Peripheral blood mononuclear cell (primary cell): ENCODE measurements around the gene LRRFIP1.

GRCh38 chr2:236570624-236571016, 995 bp downstream of the ACKR3 start:
- PRO-cap, 8 experiments = no peak in any of the 8 experiments

DNA sequence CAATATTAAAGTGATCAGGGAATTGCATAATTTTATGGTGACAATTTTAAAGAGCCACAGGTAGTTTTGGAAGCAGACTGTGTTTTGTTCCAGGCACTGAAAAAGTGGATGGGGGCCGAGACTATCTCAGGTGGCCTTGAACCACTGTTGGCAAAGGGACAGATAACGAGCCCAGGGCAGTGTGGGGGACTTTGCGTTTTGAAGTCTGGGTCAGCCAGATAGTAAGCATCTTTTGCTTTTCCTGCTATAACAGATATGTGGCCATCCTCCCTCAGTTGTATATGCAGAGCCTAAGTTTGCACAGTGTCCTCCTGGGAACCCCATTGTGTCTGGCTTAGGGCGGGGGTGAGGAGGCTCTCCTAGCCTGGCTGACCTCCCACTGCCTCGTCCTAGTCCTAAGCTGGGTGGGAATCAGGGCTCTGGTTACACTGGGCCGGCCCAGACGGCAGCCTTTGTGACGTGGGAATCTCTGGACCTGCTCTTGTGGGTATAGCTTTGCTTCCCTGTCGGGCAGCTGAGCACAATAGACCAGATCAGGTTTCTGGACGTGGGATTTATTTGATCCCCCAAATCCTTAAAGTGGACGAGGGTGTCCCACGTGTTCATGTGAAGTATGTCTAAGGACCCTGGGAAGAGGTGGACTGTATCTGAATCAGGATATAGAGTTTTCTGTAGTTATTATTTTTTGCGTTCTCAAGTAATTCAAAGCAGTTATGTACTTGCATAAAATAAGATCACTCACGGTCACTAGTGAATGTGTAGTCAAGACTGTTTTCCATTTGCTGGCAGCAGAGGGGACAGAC, 2.8 kb downstream of the ACKR3 start:
- PRO-cap, 8 experiments = no peak in any of the 8 experiments

DNA sequence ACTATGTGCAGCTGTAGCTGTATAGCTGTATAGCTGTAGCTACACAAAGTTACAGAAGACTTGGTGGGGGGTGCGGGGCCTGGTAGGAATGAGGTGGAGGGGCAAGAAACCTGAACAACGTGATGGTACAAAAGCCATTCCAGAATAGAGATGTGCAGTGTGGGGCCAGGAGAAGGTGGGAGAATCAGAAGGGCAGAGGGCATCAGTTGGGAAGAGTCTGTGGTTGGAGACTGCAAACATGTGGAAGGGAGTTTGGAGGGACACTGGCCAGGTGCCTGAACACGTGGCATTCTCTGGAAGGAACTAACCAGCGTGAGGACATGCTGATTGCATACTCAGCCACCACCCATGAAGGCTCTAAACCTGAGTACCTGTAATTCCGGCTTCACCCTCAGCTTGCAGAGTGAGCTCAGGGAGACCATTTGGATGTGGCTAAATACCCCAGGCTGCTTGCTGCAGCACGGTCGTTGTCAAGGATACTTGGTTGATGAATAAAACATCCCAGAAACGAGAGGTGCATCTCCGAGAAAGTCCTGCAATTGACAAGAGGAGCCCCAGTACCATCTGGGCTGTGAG, 4.8 kb downstream of the ACKR3 start:
- PRO-cap, 8 experiments = no peak in any of the 8 experiments

- PRO-cap, 8 experiments = no peak in any of the 8 experiments
Measured at GRCh38 chr2:236688808-236689231, 119.2 kb downstream of the ACKR3 start.

DNA sequence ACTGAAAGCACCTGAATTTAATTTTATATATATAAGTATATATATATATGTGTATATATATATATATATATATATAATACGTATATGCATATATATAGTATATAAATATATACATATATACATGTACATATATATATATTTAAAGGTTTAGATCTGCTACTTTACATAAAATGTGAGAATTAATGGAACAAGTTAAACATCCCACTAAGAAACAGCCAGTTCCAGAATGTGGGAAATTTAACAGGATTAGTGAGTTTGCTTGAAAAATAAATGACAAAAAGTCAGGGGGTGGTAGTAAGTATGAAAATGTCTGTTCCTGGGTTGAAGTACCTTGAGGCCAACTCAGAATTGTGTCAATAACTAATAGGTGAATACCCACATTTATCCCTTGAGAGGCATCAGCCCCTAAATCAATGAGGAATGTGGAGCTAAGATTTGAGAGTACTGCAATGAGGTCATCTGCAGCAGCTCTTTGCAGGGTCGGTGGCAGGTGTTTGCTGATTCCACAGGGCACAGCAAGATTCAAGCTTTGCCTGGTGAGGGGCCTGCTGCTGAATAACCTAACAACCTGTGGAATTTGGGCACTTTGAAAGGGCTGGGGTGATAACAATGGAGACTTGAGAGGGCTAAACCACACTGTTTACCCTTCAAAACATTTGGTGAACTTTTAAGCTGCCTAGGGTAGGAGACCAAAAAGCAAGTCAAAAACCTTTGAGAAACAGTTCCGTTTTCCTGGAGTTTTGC, 15.2 kb downstream of the COPS8 start:
- PRO-cap, 8 experiments = peak in 2 of 8 experiments; most common plus-strand start position 281 of the sequence (in 2)

DNA sequence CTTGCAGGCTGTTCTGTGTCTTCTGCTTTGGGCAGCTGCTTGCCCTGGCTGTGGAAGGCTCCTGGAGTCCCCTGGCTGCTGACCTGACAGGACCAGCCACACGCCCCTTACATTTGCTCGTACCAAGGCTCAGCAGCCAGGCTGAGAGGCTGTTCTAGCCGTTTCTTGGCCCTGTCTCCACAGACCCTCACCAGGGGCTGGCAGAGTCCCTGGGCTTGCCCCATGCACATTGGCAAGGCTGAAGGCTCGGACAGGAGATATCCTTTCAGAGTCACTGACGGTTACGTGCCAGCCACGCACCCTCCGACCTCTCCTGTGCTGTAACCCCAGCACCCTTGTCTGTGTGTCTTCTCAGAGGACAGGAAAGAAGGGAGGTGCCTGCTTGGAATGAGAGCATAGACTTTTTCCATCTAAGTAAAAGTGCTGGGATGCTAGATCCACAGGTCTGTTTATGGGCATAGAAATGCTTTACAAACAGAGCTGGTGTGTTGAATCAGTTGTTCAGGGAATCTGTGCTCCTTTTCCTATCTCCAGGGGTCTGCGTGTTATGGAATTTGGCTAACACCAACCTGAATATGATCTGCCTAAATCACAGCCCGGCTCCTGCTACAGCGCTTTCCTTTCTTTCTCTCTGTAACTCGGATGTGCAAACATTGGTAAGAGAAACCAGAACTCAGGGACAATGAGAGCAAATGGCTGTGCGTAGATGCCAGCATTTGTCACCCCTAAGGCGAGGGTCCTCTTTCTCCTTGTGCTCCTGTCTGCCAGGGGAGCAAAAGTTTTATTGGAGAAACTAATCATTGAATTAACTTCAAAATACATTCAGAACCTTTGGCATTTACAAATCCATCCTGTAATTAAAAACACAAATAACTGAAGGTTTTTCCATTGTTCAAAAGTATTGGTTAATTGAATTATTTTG, 41.0 kb downstream of the COPS8 start:
- PRO-cap, 8 experiments = no peak in any of the 8 experiments

GRCh38 chr2:237170097-237170326, 84.3 kb downstream of the COPS8 start:
- PRO-cap, 8 experiments = no peak in any of the 8 experiments

DNA sequence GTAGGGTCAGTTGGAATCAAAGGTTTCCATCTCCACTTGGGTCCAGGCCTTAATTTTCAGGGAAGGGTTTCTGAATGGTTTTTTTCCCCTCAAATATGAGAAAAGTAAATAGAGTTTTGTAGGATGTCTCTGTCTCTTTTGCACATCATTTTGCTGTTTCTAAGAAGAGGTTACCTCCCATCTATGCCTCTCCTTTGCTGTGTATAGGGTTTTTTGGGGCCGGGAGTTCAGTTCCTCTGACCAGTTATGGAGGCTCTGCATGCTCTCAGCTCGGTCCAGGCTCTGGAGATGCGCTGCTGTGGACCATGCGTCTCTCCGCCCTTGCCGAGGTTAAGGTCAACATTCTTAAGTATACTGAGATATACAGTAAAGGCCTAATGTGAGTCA, 98.3 kb downstream of the COPS8 start:
- PRO-cap, 8 experiments = no peak in any of the 8 experiments

GRCh38 chr2:237190992-237191505, 105.4 kb downstream of the COPS8 start:
- PRO-cap, 8 experiments = no peak in any of the 8 experiments

GRCh38 chr2:237208213-237208716, 122.6 kb downstream of the COPS8 start:
- PRO-cap, 8 experiments = no peak in any of the 8 experiments

DNA sequence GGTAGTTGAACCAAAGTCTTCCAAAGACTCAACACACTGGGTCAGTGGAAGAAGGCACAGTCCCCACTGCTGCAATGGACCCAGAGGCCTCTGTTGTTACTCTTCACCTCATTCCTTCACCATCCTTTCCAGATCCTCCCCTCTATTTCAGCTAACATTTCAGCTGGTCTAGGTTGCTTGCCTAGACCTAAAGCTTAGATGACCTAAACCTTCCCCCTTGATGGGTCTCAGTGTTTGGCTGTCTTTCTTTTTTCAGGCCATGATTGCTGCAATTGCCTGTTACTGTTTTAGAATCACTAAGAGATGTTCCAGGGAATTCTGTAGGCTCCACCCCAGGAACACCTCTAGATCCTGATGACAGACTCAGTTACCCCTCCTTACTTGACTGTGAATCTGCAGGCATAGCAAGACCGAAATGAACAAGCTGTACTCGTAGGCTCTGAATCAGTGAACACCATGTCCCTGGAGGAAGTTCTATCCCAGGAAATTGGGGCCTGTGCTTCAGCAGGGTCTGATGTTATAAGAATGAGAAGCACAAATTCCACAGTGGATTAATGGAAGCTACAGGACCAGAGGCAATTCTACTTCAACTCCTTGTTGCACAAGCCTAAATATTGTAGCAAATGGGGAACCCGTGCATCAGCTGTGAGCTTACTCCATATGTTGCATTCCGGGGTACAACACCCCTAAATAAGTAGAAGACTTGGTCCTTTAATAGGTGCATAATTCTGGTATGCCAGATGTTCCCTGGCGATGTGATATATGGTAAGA, 148.6 kb downstream of the COPS8 start:
- PRO-cap, 8 experiments = no peak in any of the 8 experiments

DNA sequence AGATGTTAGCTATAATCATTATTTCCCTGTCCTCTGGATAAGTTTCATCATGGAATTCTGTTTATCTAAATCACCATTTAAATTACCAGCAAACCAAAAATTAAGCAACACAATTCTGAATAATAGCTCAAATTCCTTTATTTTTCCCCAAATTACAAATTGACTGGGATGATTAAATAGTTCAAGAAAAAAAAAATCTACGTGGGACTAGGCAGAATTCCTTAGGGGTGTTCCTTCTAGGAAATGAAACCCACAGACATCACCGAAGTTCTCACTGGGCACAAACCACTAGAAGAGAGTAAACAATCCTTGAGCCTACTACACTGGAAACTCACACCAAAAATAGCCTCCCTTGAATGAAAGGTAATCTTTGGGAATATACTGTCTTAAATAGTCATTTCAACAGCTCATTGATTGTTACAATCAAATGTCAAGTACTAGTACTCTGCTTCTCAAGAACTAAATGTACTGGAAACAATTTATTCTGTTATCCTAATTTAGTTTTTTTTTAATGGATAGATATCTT, 159.4 kb downstream of the COL6A3 start:
- PRO-cap, 8 experiments = no peak in any of the 8 experiments

- PRO-cap, 8 experiments = no peak in any of the 8 experiments
Measured at GRCh38 chr2:237403392-237403721, 10.6 kb downstream of the COL6A3 start.

DNA sequence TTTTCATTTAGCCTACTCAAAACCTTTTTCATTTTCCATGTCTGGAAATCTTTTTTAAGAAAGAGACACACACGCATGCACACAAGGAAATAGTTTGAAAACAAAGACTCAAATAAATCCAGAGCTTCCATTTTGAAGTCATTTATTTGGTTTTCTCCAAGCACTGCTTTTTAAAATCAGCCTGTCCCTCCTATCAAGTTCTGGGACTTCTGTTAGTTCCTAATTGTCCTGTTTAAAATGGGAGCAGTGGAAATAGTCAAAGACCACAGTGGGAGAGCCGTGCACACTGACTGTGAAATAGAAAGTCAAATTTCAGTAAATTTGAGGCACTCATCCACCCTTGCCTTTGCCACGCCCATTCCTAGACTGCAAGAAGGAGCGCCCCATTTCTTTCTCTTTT, 7.7 kb downstream of the COL6A3 start:
- PRO-cap, 8 experiments = no peak in any of the 8 experiments

GRCh38 chr2:237435880-237436426, 22.0 kb upstream of the COL6A3 start:
- PRO-cap, 8 experiments = no peak in any of the 8 experiments

DNA sequence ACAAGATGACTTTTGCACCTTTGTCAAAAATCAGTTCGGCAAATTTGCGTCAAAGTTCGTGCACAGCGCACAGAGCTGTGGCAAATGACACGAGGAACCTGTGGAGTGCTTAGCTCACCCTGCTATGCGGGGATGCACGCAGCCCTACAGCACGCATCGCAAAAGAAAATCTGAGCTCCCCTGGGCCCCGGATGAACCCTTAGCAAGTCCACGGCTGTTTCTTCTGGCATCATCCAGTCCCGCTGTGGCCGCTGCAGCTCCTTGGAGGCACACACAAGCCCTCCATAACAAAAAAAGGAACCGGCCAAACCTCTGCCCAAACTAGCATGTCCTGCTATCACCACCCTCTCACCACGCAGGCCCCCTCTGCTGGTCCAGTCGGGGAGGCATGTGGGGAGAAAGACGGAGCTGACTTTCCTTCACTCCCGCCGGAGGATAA, 35.6 kb upstream of the MLPH start:
- PRO-cap, 8 experiments = no peak in any of the 8 experiments

DNA sequence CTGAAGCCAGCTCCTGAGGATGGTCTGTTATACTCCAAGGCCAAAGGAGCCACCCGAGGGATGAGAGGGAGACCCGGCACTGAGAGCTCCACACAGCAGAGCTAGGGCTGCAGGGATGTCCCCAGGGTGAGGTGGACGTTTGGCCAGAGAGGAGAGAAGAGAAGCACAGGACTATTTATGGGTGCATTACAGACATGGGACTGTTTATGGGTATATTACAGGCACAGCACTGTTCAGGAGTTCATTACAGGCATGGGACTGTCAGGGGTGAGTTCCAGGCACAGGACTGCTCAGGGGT, 15.2 kb upstream of the MLPH start:
- PRO-cap, 8 experiments = no peak in any of the 8 experiments

GRCh38 chr2:237518151-237518839, 31.2 kb downstream of the MLPH start:
- PRO-cap, 8 experiments = no peak in any of the 8 experiments

GRCh38 chr2:237627313-237628433, at the start of gene LRRFIP1:
TSS of gene LRRFIP1 (plus strand) at chr2:237627587.
- PRO-cap, 8 experiments = peak in 7 of 8 experiments; most common plus-strand start chr2:237627625 (in 5); most common minus-strand start chr2:237627500 (in 3)

DNA sequence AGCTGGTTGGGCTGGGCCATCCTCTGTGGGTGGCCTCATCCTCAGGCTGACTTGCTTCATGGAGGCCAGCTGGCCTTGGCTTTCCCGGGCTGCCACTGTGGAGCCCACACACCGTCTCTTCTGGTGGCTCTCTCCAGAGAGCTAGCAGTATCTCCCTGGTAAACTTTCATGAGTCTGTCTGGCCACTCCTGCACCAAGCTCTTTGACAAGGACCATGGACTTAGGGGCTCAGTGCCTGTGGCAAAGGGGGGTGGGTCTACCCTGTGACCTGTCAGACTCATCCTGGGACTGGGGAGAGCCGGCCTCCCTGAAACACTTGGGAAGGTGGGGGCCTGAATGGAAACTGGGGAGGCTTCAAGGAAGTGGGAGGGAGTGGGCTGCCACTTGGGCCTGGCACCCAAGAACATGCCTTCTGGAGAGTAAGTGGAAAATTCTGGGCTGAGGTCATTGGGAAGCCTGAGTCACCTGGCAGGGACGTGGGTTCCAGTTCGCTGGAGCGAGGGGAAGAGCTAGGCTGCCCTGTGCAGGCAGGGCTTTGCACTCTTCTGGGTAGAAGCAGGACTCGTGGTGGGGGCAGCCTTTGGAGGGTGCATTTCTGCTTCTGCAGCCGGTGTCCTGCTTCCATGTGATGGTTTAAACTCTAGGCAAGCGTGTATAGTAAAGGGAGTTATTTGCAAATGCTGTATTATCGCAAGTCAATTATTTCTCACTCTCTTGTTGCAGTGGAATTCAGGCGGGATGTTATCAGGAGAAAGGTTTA, 3.6 kb downstream of the LRRFIP1 start:
- PRO-cap, 8 experiments = no peak in any of the 8 experiments